Measurements from ENCODE around the gene NKX2-2.

- RRBS, 2 experiments, result no CpG with 5 or more reads among the region's 3 CpGs
Measured at GRCh38 chr20:20473251-20474325, 105.7 kb downstream of the INSM1 start.

GRCh38 chr20:21100187-21100624 is 25.7 kb upstream of the KIZ start:
- RRBS, 2 experiments, result 94% methylated on average over 13 of the region's 30 CpGs

DNA sequence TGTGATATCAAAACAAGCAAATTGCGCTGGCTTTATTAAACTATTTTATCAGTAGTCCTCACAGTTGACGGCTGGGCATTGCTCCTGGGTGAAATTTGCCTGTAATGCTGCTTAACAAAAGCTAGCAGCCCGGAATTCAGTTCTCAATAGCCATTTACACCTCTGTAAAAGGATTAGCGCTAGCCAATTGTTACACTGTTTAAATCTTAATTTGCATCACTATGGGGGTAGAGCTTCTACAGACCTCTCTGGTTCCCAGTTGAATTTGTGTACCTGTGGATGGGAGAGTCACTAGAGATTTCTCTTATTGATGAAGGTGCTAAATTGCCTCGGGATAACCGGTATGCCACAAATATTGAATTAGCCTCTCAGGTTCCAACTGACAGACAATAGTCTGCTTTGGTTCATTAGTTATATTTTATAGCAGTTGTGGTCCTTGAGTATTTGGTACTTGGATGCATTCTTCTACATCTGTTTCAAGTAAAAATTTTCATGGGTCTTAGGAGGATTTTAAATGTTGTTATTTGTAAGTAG is 64.4 kb downstream of the KIZ start:
- RRBS, 2 experiments, result no CpG with 5 or more reads among the region's 6 CpGs

DNA sequence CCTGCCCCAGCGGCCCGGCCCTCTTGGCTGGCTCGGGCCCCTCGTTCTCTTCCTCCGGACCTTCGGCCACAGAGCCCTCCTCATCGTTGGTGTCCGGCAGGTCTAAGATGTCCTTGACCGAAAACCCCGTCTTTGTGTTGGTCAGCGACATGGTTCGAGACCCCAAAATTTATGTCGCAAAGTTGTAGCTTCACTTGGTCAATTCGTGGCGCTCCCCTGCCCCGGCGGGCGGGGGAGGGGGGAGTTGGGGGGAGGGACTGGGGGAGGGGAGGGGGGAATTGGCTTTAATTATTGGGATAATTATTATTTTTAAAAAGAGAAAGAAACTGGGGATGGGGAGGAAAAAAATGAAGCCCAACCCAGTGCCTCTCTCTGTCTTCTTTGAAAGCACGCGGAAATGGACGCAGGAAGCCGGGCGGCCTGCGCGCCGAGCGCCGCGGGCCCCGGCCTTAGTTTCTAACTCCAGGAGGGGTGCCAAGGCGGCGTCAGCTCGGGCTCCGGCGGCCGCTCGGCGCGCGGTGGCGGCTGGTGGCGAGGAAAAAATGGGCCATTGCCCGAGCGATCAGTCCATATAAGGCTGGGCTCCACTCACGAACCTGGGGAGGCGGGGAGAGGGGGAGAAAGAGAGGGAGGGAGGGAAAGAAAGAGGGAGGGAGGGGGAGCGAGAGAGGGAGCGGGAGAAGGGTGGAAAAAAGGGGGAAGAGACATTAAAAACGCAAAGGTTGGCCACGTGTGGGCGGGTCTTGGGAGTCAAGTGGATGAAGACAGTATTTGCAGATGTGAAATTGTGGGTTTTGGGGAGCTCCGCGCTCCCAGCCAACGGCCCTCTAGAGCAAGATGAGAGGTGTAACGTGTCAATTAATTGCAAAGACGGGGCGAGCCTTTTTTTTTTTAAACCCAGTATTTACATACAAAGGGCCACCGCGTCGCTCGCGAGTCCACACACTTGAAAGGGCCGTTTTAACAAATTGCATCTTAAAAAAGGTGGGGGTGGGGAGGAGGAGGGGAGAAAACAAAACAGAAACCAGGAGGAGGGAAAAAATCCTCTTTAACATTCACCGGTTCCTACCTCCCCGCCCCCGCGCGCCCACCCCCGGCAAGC is at the start of gene NKX2-2:
TSS of gene NKX2-2 (minus strand) at position 546 of the 1,102 bp plus-strand sequence.
- RRBS, 2 experiments, result 76 to 79% methylated on average over 10 to 13 of the region's 69 CpGs

GRCh38 chr20:21520503-21521190 is 6.8 kb upstream of the NKX2-2 start:
- RRBS, 2 experiments, result 3 to 4% methylated on average over 3 of the region's 34 CpGs

GRCh38 chr20:22471264-22471939 is 113.0 kb downstream of the FOXA2 start:
- RRBS, 2 experiments, result no CpG with 5 or more reads among the region's 11 CpGs

- RRBS, 2 experiments, result no CpG with 5 or more reads among the region's 8 CpGs
Measured at GRCh38 chr20:22489775-22490087, 94.6 kb downstream of the FOXA2 start.

DNA sequence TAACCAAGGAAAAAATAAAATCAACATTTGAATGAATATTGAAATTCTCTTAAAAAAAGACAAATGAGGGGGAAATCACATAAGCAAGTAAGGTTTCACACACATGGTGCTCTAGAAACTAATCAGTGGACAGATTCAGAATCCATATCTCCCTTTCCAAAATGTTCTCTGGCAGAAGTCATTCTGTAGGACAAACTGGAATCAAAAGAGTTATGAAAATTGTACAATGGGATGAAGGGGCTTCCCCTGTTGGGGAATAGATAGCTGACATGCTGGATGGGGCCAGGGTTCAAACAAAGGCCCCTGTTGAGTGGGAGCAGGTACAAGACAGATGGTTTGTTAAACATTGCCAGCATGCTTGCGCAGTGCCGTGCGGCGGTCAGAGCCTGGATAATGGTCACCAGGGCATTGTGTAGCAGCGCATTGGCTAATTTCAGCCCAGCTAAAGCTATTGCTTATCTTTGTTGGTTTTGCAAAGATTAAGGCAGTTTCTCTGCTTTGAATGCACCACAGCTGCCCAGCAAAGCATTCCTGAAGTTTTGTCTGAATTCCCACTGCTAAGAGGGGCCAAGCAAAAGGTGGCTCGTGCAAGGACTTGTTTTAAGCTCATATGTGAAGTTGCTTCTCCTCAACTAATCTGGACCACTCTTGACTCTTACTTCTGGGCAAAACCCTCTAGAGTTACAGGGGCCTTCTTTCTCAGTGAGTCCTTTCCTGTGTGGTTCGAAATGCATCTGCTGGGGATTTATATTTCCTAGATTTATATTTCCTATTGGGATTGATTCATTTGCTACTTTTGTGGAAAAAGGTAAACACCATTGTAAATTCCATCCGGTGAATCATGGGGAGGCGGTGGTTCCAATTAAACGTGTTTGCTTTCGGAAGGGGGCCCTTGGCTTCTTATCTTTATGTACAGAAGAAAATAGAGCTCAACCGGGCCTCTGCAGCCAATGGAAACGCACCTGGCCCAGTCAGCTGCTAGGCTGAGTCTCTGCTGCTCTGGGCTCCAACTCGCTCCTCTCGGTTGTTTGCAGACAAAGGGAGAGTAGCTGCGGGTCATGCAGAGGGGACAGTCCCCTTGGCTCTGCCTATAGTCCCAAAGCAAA is 72.3 kb downstream of the FOXA2 start:
- RRBS, 2 experiments, result 5% methylated on average over 3 of the region's 16 CpGs

GRCh38 chr20:22524560-22524901 is 59.8 kb downstream of the FOXA2 start:
- RRBS, 2 experiments, result no CpG with 5 or more reads among the region's 3 CpGs

- RRBS, 2 experiments, result no CpG with 5 or more reads among the region's 19 CpGs
Measured at GRCh38 chr20:22560834-22561521, 23.4 kb downstream of the FOXA2 start.

GRCh38 chr20:22568710-22569333 is 15.6 kb downstream of the FOXA2 start:
- RRBS, 2 experiments, result 11 to 12% methylated on average over 16 of the region's 45 CpGs

- RRBS, 2 experiments, result 37 to 42% methylated on average over 25 to 27 of the region's 64 CpGs
Measured at GRCh38 chr20:22581493-22582466, 2.6 kb downstream of the FOXA2 start.

GRCh38 chr20:22792276-22792619 is 207.9 kb upstream of the FOXA2 start:
- RRBS, 2 experiments, result no CpG with 5 or more reads among the region's 2 CpGs

DNA sequence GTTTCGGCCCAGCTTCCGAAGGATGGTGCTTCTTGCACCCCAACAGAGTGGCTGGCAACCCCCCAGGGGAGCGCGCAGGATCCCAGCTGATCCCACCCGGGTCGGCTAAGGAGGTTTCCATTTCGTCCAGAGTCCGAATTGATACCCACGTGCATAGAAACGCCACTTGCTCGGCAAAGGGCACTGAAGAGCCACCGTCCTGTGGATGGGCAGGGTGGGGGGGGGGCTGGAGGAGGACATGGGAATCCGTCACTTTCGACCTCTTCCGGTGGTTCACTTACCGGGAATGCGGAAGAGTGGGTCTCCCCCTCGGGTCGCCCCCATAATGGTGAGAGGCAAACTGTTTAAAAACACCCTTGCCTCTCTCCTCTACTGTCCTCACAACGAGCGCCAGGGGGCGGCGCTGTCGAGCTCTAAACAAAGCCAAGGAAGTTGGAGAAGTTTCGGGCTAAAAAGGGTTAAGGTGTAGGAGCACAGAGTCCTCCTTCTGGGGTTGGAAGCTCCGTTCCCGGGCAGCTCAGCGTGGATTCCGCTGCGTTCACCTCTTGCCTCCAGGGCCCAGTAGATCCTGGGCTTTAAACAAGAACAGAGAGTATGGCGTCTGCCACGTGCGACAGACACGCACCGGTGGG is 1.2 kb upstream of the THBD start:
- RRBS, 2 experiments, result 48 to 86% methylated on average over 5 to 9 of the region's 35 CpGs

DNA sequence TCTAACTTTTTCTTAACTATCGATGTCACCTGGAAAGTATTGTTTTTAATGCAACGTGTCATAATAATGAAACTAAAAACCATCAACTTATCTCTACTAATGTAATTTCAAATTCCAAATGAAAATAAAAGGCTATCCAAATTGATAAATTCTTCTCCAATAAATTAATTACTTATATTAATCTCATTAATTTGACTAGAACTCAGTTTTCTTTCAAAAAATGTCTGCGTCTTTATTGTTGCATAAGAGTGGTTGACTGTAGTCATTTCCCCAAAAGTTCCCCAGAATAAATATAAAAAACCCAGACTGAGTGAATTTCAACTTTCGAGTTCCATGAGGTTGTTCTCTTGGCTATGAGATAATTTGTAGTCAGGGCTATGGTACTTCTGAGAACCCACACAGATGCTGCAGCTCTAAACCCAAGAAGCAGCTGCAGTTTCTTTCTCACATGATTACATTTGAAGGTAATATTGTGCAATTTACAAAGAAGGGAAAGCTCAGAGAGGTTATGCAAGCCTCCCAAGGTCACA is 29.5 kb upstream of the CD93 start:
- RRBS, 2 experiments, result no CpG with 5 or more reads among the region's 4 CpGs

DNA sequence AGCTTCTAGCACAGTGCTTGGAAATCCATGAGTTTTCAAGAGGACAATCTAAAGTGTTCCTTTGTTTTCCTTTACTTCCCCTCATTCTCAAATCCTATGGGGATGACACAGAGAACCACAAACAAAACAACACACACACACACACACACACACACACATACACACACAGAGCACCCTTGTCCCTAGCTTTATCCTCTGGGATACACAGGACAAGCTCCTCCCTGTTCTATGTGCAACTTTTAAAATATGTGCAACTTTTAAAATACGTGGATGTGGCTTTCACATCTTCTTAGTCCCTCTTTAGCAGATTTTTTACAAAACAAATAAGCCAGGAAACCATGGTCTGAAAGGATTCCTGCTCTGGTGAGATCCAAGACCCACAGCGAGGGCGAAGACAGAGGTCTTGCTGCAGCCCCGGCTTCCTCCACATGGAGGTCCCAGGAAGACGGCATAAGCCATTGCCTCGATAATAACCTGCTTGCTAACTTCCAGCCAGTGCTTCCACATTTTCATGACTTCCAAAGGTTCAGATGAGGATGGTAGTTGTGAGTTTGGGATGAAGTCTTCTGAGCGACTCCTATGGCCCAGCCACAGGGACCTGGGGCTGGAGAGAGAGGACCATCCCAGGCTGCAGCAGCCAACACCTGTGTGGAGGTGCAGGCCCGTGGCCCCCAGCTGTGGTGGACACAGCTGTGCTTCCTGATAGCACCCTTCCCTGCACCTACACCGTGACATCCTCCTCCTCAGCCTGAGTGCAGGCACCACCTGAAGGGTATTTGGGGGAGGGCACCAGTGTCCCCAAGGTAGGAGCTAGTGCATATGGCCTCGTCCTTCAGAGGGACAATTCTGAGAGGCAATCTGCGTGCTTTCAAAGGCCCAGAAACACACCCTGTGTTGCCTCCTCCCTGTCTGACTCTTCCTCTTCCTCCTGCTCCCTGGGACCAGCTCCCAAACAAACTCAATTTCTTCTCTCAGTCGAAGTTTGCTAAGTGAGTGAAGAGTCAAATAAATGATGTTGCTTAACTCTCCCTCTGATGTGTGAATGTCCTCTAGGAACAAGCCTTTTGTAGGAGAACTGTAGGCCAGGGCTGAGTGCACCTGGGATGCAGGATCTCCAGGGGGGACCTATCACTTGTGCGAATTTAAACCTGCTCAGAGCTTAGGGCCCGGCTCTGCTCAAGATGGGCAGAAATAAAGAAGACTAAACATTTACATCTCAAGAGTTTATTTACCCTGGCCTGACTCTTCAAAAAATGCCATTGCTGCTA is 63.0 kb upstream of the CD93 start:
- RRBS, 2 experiments, result no CpG with 5 or more reads among the region's 14 CpGs

- RRBS, 2 experiments, result no CpG with 5 or more reads among the region's 12 CpGs
Measured at GRCh38 chr20:23161935-23162618, 76.0 kb upstream of the CD93 start.

DNA sequence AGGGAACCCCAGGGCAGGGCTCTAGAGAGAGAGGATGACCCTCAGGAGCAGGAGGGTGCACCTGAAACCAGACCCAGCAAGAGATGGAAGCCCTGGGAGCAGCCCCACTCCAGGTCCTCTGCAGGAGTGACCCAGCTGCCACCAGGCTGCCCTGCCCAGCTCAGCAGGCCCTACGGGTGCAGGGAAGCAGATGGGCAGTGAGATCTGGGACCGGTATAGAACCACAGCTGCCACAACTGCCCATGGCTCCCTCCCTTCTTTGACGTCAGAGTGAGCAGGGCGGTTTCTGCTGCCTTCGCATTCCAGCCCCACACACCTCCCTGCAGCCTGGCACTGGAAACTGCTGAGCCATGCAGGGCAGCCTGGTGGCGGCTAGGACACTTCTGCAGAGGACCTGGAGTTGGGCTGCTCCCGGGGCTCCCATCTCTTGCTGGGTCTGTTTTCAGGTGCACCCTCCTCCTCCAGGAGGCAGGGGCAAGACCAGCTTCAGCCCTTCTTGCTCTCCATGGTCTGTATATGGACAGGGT is 101.6 kb upstream of the CD93 start:
- RRBS, 2 experiments, result no CpG with 5 or more reads among the region's 7 CpGs

GRCh38 chr20:23190162-23190477 is 104.0 kb upstream of the CD93 start:
- RRBS, 2 experiments, result no CpG with 5 or more reads among the region's 2 CpGs

- RRBS, 2 experiments, result no CpG with 5 or more reads among the region's 7 CpGs
Measured at GRCh38 chr20:23257889-23258851, 92.4 kb upstream of the NXT1 start.